Left lung (tissue), 1 donor: Measurements from ENCODE around the gene ANKRD66.

- PRO-cap, result no peak
These were observed 913 bp upstream of the CDC5L start for GRCh38 chr6:44386313-44387273.

DNA sequence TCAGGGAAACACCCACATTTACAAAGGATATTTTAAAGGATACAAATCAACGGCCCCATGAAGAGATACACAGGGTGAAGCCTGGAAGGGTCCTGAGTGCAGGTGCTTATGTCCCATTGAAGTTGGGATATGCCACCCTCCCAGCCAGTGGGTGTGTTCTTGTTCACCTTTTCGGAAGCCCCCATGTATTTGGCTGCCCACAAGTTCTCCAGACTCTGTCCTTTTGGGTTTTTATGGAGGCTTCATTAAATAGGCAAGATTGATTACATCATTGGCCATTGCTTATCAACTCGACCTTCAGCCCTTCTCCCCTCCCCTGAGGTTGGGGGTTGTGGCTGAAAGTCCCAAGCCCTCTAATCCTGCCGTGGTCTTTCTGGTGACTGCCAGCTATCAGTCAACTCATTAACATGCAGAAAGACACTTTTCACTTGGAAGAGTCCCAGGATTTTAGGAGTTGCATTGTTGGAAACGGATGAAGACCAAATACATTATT, 9.3 kb downstream of the CDC5L start:
- PRO-cap, result no peak

DNA sequence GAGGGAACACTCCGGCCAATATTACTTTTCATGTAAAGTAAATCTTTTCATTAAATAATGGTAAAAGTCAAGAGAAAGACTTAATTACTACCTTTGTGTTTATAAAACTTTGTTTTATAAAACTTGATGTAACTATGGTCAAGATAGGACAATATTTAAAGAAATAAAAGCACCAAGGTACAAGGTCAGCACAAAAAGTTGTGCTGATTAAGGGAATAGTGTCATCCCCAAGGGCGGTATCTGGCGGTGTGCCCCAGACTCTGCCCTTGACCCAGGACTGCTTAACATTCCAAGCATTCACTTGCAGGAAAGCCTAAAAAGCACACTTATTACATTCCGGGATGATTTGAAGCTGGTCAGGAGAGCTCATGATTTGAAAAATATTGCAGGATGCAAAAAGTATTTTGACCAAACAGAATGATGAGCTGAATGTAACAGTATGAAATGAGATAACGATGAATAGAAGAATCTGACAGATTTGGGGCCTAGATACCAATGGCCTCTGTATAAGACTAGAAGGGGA, 77.0 kb downstream of the CDC5L start:
- PRO-cap, result no peak

DNA sequence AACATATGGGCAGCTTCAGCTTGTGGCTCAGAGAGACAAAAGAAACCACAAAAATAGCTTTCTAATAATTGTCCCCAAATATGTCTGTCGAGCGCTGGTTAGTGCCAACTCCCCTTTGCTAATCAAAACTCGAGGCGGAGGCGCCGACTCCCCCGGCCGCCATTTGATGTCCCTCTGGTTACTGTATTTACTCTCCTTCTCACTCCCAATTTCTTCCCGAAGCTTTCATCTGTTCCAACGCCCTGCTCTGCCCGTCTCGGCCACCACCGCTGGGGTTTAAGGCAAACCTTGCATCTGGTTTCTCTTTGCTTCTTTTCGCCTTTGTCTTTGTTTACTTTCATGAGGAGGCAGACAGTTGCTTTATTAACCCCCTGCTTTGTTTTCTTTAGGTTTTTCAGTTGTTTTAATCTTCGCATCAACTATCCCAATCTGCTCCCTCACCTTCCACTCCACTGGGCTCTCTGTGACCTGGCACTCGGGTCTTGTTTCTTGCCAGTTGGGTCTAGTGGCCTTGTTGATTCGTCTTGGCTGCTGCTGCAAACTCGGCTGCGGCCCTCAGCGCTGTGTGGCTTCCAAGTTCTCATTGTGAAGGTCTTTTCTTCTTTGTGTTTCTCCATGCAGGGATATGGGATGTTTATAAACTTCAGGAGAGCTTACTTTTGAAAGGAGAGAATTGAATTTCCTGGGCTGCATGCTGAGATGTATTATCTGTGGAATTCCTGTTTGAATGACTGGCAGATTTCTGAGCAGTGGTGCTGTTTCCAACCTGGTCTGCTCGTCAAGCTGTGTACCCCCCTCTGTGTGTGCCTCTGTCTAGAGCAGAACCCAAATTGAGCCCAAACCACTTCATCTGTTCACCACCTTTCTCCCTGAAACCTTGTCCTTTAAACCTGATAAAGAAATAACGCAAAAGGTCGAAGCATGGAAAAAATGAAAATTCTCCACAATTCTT, 155.1 kb downstream of the CDC5L start:
- PRO-cap, result no peak

- PRO-cap, result bidirectional peak, plus-strand start at chr6:45423084, minus-strand start at chr6:45423077
These were observed 45.1 kb upstream of the SUPT3H start for GRCh38 chr6:45422798-45423177.

- PRO-cap, result no peak
These were observed 59.0 kb upstream of the SUPT3H start for GRCh38 chr6:45436704-45437199.

DNA sequence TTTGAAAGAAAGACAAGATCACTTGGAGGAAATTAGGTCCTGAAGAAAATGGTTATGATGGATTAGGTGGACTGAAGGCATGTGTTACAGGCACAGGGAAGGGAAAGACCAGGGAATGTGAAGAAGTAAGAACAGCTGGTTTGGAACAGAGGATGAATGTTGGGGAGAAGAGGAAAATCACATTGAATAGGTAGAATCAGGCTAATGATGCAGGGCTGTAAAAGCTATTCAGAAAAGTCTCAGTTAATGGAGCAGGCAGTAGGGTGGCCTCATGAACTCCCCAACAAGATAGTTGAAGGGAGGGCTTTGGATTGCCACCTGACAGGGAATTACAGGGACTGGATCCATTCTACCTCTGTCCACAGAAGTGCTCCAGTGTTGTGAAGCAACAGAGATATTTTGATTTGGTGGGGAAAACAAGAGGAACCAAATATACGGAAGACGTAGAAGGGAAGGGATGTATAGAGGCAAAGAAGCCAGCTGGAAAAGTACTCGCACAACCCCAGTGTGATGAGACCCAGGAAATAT, 83.3 kb upstream of the SUPT3H start:
- PRO-cap, result no peak

DNA sequence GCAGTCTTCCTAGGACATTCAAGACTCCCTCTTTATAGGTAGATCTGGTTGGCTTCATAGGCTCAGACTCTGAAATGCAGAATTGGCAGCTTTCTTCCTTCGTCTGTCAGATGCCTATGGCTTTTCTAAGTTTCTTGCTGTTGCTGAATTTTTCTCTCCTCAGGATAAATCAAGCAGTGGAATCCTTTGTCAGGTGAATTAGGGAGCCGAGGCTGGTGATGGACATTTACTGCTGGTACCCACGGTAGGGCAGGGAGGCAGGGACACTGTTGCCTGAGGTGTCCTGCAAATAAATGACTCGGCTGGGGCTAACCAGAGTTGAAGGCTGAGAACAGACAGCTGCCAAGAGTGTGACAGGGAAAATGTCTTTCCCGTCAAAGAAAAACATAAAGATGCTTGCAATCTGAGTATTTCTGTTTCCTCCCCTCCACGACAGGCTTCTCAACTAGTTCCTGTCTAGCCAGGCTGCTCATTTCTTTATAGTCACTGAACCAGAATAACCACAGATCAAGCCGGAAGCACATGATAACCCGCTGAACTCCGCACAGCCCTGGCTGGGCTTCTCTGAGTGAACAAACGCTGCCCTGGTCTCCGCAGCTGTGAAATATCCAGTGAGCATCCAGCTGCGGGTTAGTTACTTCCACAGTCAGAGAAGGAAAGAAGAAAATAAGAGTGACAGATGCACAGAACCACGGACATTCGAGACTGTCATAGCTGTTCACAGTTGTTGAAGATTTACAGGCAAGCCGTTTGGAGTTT, 299.6 kb upstream of the SUPT3H start:
- PRO-cap, result no peak

GRCh38 chr6:46053034-46053598, 37.5 kb upstream of the CLIC5 start:
- PRO-cap, result no peak

GRCh38 chr6:46379189-46379634, 112.0 kb downstream of the RCAN2 start:
- PRO-cap, result no peak

GRCh38 chr6:46411584-46412099, 79.6 kb downstream of the RCAN2 start:
- PRO-cap, result no peak

DNA sequence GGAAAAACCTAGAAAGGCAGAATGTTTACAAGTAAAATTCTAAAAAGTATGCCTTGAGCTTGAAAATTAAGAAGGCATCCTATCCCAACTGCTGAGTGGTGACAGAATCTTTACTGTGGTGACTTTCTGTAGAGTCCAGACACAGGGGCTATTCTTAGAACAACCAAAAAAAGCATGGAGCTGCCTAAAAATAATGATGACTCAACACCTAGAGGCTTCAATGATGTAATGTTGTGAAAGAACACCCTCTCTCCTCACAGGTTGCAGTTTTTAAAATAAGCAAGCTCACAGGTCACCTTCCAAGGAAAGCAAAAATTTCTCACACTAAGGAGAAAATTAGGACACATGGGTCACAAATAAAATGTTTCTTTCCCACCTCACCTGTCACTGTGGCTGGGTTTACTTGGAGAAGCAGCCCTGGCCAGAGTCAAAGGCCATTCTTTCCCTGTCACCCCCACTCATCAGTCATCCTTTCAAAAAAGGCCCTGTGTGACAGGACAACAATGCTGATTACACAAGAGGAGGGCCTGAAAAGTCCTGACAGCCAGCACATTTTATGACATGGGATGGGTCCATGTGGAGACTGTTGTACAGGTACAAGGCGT, 53.5 kb downstream of the RCAN2 start:
- PRO-cap, result no peak

DNA sequence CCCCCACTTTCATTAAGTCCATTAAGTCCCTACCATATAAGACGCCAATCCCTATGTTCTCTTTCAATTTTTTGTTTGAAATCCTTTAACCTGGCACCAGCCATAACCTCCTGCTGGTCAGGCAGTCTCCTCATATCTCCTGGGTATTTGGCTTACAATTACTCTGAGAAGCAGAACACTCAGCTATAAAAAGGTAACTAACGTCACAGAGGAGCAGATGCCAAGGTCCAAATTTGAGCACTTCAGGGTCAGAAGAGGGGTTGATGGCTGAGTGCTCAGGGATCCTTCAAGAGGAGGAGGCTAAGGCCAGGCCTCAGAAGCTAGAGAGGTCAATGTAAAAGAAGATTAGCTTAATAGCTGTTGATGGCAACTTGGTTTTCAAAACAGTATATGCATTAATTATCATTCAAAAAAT, 22.3 kb upstream of the RCAN2 start:
- PRO-cap, result no peak

- PRO-cap, result no peak
These were observed 538 bp downstream of the CYP39A1 start for GRCh38 chr6:46652096-46652464.

DNA sequence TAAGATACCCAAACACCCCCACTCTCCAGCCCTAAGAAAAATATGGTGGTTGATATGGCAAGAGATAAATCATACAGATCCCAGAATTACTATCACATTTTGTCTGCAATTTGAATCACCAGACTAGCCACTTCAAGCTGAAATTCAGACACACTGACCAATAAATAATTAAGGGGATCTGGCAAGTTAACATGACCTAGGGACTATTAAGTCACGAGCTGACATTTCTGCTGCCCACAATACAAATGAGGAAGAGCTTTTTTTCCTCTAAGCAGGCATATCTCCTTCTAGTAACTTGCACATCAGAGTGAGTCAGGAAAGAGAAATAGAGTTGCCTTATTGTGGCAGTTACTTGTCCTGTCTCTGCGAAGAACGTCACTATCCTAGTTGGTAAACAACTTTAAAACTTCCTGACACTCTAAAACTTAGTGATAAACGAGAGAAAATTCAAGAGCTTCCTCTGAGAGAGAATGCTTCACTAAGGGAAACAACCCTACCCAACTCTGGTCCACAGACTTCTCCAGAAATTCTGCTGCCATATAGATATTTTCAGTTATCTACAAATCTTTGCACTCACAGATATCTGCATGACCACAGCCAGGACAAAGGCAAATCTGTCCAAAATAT, 4.2 kb downstream of the PLA2G7 start:
- PRO-cap, result unidirectional peak, plus-strand start at position 463 of the sequence

GRCh38 chr6:46746608-46747055, at the start of gene ANKRD66:
Gene ANKRD66, plus strand, starts transcription at chr6:46746933.
- PRO-cap, result no peak

- PRO-cap, result unidirectional peak, plus-strand start at chr6:46918688
These were observed 3.0 kb downstream of the ADGRF5 start for GRCh38 chr6:46918475-46919341.

- PRO-cap, result bidirectional peak, plus-strand start at chr6:46923824, minus-strand start at chr6:46923658
These were observed 1.8 kb upstream of the ADGRF5 start for GRCh38 chr6:46923514-46923964.

DNA sequence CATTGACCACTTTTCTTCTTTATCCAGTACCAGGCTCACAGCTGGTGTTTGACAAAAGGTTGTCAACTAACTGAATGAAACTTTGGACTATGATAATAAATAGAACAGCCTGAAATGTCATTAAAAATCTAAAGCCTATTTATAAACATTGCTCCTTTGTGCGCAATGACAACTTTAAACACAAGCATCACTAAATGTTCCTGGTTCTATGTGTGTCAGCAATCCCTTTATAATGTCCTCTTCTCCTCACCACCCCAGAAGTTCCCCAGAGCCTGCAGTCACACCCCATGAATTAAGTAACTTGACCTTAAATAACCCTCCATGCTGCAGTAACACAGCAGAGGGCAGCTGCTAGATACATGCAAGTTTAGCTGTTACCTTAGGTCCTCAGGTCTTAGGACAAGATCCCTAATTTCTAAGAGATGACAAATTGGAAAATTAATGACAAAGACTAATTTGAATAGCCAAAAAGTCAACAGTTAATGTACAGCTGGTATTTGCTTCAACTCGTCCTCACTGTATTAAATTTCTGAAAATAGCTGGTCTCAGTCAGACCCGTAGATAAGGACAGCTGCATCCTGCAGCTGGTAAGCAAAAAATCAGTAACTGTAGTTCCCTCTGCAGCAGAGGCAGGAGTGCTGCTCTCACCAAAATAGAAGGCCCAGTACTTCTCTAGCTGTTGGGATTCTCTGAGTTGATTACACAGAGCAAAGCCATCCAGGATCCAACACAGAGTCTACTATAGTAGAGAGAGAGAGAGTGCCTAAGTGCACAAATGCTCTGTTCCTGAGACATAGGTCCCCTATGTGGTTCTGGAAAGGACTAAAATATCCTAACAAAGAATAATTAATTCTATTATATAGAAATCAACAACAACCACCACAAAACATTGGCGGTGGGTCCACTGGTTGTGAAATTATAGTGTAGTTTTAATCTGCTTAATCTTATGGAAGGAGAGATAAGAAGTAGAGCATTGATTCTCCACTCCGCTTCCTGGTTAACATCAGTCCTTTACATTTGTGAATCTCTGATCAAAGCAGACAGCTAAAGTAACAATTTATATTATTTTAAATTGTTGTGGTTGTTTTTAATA, 62.3 kb downstream of the TNFRSF21 start:
- PRO-cap, result no peak

DNA sequence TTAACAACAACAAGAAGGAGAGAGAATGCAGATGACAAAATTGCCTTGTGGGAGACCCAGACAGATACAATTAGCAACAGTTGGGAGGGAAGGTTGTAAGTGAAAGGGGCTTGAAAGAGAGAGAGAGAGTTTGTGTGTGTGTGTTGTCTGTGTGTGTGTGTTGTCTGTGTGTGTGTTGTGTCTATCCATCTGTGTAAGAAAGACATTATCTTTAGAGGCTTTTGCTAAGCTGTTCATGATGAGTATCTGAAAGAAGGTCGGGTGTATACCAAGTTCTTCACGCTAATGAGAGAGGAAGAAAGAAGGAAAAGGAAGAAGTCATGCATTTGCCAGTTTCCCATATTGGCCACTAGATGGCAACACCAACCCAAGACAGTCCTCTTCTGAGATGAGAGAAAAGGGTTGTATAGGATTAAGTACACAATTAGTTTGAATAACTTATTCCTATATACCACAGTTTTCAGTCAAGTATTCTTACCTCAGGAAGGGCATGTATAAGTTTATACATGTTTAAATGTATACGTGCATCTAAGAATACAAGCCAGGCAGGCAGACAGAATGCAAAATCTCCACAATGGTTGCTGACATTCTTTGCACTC, 63.7 kb upstream of the CD2AP start:
- PRO-cap, result no peak